Mesangial cell (primary cell): ENCODE measurements around a stretch of chr22.

DNA sequence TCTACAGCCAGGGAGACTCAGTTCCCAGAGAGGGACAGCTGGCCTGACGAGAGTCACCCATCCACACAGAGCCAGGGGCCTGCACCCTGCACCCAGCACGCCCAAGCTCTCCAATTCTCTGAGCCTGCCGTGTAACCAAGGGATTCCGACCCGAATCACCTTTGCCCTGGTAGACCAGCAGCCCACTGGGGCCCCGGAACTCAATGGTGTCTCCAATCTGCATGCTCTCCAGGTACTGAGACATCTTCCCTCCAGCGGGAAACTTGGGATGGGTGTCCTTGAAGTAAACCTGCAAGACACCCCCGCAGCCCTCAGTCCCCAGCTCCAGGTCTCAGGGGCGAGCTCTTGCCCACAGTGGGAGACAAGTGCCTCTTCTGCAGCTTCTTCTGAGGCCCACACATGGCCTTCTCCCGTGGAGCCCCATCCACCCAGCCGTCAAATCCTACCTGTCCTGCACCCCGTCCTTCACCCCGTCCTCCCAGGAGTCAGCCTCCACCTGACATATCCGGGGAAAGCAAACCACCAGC is 12.3 kb downstream of the ATP5MGL start:
- RAMPAGE, long total RNA: no peak

- RAMPAGE, long total RNA: no peak
Measured at GRCh38 chr22:42655745-42656193, 6.6 kb upstream of the CYB5R3 start.

- RAMPAGE, long total RNA: no peak
Measured at GRCh38 chr22:42680507-42681006, 31.4 kb upstream of the CYB5R3 start.

DNA sequence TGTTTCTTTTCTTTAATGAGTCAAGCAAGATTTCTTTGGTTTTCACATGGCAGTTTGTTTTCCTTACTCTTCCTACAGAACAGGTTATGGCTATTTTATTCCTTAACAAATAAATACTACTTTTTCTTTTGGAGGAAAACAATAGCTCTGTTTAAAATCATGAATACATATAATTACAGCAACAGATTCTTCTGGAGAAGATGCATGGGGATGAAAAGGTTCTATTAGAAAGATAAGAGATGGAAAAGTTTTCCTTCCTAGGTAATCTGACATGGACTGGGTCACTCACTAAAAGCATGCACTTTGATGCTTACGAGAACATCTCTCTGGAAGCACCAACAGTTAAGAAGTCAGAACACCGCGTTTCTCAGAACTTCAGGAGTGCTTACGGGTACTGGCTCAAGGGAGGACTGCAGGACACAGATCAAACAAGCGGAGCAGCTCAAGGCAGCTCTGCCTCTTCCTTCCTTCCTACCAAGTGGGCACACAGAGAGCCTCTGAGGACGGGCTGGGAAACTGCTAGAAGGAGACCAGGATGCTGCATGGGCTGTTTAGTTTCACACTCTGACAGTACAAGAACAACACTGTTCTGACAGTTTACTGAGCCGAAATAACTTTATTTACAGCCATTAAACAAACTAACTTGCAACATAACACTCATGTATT is 37.8 kb downstream of the ARFGAP3 start:
- RAMPAGE, long total RNA: no peak

GRCh38 chr22:42985199-42985645 is 29.7 kb downstream of the PACSIN2 start:
- RAMPAGE, long total RNA: no peak

DNA sequence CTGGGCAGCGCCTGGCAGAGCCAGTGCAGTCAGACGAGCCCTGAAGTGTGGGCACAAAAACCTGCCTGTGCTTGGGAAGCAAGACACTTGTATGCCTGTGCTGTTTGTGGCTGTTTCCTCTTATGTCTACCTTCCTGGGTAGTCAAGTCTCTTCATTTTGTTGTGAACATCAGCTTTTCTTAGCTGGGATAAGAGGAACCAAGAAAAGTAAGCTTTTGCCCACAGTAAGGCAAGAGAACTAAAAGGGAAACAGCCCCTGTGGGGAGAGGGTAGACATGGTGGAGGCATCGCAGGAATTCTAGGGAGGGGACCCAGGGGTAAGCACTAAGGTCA is 13.5 kb downstream of the PACSIN2 start:
- RAMPAGE, long total RNA: no peak

GRCh38 chr22:43128143-43128597 is 15.0 kb downstream of the MCAT start:
- RAMPAGE, long total RNA: no peak

DNA sequence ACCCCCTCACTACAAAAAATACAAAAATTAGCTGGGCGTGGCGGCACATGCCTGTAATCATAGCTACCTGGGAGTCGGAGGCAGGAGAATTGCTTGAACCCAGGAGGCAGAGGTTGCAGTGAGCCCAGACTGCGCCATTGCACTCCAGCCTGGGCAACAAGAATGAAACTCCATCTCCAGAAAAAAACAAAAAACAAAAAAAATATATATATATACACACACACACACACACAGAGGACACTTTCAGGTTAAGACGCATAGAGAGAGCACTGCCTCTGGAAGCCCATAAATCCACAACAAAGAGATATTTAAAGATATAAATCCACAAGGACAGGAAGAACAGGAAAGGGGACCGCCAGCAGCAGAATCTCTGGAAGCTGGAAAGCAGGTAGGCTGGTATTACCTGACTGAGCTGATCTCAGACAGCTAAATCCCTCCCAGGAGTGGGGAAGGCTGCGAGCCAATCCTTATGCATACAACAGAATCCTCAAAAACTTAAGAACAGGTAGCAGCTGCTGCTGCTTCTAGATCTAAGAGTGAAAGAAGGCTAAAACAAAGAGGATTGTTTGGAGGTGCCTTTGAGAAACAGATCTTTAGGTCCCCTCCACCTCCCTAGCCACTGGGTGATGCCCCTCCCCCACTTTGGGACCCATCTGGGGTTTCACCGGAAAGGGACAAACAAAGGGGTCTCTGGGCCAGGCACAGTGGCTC is 1.7 kb upstream of the MCAT start:
- RAMPAGE, long total RNA: no peak

- RAMPAGE, long total RNA: no peak
Measured at GRCh38 chr22:43235453-43236149, 48.7 kb upstream of the TTLL12 start.

- RAMPAGE, long total RNA: no peak
Measured at GRCh38 chr22:43260776-43261454, 74.0 kb upstream of the TTLL12 start.

DNA sequence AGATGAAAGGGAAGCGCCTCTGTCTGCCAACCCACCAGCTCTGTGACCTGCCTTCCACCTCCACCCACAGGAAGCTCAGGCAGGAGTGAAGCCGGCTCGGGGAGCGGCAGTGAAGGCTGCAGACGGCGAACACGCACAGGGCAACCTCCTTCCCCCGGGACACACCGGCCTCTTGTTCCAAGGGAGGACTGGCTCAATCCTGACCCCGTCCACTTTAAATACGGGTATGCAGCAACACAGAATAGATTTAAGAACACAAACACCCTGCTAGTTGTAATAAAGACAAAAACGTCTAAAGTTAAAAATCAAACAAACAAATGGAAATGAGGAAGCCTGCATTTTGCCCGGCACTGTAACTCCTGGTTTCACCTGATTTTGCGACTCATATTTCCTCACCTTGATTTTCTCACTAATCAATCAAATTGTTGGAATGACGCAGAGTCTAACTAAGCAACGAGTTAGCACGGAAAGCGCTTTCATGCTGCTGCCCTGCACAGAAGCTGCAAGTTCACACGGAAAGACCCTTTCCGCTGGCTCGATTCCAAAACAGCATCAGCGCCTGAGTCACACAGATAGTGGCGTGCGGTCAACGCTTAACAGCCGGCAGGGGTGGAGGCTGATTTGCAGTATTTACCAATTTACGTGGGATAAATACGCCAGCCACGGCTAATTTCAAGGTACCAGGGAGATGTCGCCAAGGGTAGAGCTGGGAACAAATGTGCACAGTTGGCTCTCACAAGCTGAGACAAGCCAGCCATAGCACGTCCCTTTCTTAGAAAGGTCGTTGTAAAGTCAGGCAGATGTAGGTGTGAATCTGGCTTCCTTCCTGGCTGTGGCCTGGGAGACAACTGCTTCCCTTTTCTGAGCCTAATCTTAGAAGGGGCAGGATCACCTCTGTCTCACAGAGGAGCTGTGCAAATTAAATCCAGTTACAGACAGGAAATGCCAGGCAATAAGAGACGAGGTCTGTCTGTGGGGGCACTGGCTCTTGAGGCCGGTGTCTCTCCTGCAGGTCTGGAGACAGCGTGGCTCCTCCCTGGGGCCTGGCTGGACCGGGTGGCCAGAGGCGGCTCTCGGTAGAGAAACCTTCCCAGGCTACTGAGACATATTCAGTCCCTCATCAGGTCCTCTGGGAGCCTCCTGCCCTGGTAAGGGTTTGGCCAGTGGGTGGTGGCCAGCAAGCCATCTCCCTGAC is 76.9 kb upstream of the TTLL12 start:
- RAMPAGE, long total RNA: no peak

GRCh38 chr22:43272177-43272739 is 70.9 kb downstream of the SCUBE1 start:
- RAMPAGE, long total RNA: no peak

DNA sequence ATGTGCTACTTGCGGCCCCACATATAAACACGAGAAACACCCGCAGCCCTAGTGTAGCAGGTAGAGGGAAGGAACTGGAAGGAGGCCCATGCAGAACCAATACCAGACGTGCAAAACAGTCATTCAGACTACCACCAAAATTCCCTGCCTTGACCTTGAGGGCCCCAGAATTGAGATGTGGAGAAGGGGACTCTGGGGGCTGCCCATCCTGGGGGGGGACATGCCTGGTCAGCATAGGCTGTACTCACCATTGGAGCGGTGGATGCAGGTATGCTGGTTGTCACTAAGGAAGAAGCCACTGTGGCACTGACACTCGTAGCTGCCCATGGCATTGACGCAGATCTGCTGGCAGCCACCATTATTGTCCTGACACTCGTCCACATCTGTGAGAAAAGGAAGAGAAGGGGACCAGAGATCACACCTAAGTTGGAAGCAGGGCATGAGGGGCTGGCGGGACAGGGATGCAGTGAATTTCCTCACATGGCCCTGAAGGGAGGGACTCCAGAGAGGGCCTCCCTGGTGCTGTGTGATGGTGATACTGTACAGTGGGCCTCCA is 52.3 kb downstream of the SCUBE1 start:
- RAMPAGE, long total RNA: no peak

- RAMPAGE, long total RNA: no peak
Measured at GRCh38 chr22:43295161-43295731, 47.9 kb downstream of the SCUBE1 start.

DNA sequence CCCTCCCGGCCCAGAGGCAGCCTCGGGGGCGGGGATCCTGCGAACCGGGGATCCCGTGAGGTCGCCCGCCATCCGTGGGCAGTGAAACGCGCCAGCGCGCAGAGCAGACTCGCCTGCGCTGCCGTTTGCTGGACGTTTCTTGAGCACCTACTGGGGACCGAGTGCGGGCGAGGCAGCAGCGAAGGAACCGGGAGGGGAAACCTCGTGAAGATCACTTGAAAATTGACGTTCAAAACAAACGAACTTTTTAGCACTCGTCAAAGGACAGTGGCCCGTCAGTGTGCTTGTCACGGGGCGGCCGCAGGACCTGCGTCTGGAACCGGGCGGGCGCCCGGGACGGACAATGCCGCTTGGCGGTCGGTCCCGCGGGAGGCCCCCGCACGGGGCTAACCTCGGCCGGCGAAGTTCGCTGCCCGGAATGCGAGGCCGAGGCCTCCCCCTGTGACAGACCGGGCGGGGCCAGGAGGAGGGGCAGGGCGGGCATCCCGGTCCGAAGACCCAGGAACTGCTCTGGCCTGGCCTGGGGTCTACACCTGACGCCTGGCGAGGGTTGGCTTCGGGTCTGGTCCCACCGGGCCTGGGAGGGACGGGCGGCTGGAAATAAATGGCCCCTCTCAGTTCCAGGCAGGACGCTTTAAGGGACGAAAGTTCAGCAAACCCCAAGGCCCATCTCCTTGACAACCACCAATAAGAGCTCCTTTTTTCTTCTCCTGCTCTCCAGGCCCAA is 678 bp upstream of the SCUBE1 start:
- RAMPAGE, long total RNA: no peak

GRCh38 chr22:43919024-43919988 is 4.3 kb upstream of the PNPLA3 start:
- RAMPAGE, long total RNA: no peak

- RAMPAGE, long total RNA: no peak
Measured at GRCh38 chr22:43925140-43926028, 1.8 kb downstream of the PNPLA3 start.

DNA sequence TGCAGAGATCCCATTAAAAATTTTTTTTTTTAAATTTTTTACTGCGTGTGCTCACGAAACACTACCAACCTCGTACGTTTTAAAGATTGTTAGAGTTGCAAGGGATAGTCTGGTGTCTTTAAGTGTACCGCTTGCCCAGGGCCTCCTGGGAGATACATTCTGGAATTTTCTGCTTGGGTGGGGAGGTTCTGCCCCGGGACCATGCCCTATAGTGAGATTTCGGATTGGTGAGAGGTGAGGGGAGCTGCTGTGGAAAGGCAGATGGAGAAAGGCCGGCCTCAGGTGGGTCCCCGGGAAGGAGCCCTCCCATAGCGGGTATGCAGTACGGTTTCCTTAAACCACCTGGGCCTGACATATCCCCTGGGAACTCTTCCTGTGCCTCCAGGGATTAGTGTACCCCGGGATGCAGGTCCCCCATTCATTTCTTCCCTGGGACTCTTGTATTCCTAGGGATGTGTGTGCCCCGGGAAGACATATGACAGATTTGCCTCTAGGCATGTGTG is 897 bp downstream of the PARVB start:
- RAMPAGE, long total RNA: no peak

GRCh38 chr22:44129026-44129445 is 51.7 kb upstream of the PARVG start:
- RAMPAGE, long total RNA: no peak

- RAMPAGE, long total RNA: no peak
Measured at GRCh38 chr22:44325721-44326327, 13.1 kb upstream of the SHISAL1 start.